Retinal pigment epithelial cell (primary cell): ENCODE results near the genes ATP13A5 and GP5.

- RRBS: no CpG with 5 or more reads among the region's 7 CpGs
Measured at GRCh38 chr3:192566751-192567364, 160.5 kb downstream of the FGF12 start.

- RRBS: no CpG with 5 or more reads among the region's 8 CpGs
Measured at GRCh38 chr3:192636408-192637540, 90.6 kb downstream of the FGF12 start.

DNA sequence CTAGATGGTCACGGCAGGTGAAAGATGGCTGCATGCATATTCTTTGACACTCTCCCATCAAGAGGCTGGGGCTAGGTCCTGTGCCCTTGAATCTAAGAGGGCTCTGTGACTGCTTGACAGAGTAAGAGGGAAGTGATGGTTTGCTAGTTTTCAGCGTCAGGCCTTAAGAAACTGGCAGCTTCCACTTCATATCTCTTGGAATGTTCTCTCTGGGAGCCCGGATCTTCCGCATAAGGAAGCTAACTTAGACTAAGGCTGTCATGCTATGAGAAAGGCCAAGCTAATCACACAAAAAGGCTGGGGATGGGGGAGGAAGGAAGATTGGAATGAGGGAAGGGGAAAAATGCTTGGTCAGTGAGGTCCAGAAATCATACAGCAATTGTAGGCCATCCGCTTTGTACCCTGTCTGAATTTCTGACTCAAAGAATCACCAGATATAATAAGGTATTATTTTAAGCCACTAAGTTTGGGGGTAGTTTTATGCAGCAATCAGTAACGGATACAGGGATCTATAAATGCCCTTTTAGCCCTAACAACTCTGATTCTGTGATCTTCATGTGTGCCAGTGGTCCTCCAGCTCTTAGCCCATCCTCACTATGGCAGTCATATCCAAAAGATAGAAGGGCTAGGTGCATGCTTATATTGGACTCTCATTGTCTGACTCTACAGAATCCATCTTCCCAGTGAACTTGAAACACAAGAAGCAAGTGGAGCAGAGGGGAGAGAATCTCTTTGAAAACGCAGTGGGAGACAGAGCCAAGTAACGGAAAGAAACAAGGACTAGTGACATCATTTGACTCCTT, 49.8 kb downstream of the MB21D2 start:
- RRBS: no CpG with 5 or more reads among the region's 8 CpGs

DNA sequence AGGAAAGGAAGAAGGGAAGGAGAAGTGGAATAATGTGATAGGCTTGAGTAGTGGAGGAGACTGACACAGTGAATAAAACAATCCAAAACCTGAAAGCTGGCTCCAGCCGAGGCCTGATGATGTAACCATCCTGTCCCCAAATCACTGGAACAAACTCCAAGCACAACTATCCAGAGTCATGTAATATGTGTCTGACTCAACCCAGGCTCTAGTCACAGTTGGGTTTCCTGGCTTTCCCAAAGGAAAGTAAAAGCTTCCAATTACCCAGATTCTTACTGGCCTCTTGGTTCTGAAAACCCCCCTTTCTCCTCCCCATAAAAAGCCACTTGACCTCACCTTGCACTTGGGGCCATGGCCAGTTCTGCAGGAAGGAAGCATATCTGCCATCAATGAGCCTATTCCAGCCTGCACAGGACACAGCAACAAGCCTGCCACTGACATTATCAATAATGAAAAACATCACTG, 48.3 kb downstream of the MB21D2 start:
- RRBS: no CpG with 5 or more reads among the region's 1 CpG

DNA sequence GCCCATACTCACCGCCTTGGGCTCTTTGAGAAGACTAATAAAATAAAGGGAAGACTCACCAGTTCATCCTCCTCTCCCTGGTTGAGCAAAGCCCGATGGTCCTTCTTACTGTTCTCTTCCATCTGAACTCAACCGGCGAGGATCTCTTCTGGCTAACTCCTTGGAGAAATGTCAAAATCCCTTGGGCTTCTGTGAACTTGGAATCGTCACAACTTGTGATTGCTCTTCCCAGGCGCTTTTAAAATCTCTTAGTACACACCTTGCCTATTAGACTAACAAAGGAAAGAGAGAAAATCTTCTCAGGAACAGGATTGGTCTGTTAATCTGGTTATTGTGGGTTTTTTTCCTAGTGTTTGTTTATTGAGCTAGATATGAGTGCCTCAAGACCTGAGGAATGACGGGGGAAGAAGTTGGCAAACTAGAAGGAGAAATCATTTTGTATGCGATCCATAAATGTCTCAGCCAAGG, at the start of gene ATP13A5:
Gene ATP13A5, minus strand, starts transcription at position 150 of the 468 bp plus-strand sequence.
- RRBS: no CpG with 5 or more reads among the region's 8 CpGs

DNA sequence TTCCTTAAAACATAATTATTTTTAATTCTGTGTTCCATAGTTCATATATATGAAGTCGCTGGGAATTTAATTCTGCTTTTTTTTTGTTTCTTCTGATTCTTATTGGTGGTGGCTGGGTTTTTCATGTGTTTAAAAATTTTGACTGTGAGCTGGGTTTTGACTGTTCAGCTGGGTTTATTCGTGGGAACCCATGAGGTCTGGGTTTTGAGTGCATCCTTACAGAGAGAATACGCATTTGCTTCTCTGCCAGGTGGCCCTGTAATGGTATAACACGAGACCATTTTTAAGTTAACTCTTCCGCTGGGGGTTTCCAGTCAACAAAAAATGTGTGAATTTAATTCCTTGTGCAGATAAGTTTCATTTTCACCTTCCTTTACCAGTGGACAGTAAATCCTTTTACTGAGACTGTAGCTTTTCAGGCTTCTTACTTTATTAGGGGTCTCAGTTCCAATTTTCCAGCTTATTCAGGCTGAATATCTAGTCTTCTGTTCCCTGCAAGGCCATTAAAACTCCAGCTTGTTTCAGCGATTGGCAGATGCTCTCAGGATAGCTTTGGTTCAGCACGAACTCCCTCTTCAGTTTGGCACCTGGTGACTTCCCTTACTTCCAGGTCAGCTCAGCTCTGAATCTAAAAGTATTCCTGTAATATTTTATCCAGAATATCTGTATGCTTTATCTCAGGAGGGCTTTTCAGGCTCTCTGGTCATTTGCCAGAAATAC, 149.7 kb downstream of the OPA1 start:
- RRBS: no CpG with 5 or more reads among the region's 7 CpGs

DNA sequence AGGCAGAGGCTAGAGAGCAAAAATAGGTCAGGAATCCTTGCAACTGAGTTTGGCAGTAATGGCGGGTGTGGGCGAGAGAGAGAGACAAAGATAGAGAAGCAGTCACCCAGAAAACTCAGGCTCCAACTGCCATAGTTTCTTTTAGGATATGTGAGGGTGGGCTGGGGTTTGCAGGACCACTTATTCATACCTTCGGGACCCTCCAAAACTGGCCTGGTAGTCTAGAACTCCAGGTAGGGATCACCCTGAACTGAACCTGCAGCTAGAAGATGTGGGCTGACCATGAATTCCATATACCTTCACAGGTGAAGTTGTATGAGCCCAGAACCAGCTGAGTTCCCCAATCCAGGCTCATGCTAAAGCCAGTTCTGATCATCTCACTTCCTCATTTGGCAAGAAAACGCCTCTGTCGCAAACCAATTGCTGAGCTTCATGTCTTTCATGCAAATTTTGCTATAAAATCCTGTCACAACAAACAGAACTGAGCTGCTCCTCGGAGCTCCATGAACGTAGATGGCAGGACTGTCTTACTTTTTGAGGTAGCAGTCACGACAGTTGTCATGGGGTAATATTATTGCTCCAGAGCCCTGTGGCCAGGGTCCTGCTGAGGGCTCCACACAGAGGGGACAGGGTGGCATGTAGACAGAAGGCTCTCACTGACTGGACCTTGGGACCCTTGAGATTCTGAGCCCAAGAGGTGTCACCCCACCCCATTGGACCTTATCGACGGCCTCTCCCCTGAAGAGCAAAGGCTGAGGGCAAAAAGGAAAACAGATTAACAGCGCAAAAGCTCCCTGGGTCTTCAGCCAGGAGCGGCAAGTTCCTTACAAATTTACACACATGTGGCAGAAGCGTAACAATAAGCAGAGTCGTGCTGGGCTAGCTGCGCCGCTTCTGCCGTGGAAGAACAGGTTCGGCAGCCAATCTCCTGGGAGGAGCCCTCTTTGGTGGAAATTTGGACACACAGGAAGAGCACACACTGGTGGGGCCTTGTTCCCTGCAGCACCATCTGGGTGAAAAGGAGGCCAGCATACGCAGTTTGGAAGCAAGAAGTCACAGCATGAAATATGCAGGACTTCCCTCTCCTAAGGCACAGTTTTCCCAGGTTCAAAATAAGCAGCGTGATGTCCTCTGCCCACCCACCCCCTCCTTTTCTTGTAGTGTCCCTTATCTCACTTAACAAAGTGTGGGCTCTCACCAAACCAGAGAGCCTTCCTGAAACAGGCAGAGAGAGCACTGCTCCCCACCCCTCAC, 249.2 kb downstream of the OPA1 start:
- RRBS: no CpG with 5 or more reads among the region's 20 CpGs

GRCh38 chr3:193843001-193843524, 250.1 kb downstream of the OPA1 start:
- RRBS: no CpG with 5 or more reads among the region's 12 CpGs

GRCh38 chr3:193859244-193859649, 266.2 kb downstream of the OPA1 start:
- RRBS: no CpG with 5 or more reads among the region's 3 CpGs

DNA sequence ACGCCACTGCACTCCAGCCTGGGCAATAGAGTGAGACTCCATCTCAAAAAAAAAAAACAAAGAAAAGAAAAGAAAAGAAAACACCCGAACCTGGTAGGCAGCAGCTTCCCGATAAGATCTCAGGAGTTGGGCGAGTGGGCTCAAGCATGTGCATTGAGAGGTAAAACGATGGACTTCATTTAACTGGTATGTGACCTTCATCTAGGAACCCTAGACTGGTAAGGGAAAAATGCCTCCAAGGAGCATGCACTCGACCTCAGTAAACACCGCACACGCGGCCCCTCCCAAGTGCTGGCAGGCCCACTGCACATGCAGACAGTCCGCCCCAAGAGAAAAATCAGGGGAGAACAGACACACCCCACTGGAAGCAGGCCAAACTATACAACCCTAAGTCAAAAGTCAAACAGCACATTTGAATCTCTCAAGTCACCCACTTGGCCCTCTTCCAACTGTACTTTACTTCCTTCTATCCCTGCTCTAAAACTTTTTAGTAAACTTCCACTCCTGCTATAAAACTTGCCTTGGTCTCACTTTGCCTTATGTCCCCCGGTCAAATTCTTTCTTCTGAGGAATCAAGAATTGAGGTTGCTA, 250.2 kb upstream of the HES1 start:
- RRBS: no CpG with 5 or more reads among the region's 11 CpGs

- RRBS: no CpG with 5 or more reads among the region's 5 CpGs
Measured at GRCh38 chr3:193895180-193895483, 240.8 kb upstream of the HES1 start.

GRCh38 chr3:194069274-194069750, 66.6 kb upstream of the HES1 start:
- RRBS: no CpG with 5 or more reads among the region's 6 CpGs

GRCh38 chr3:194089321-194090227, 46.4 kb upstream of the HES1 start:
- RRBS: no CpG with 5 or more reads among the region's 19 CpGs

DNA sequence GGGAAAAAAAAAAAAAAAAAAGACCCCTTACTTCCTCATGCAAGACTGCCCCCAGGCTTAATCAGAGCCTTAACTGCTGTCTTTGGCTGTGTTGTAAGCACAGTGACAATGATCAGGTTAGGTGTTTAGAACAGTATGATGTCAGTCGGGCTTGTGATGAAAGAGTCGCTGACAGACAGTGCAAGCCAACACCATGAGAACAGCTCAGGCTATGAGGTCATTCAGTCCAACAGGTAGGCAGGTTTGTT, 23.6 kb upstream of the HES1 start:
- RRBS: no CpG with 5 or more reads among the region's 2 CpGs

GRCh38 chr3:194142005-194142614, 6.2 kb downstream of the HES1 start:
- RRBS: no CpG with 5 or more reads among the region's 16 CpGs

- RRBS: no CpG with 5 or more reads among the region's 11 CpGs
Measured at GRCh38 chr3:194203455-194203872, 67.5 kb downstream of the HES1 start.

GRCh38 chr3:194255129-194255997, 95.8 kb downstream of the CPN2 start:
- RRBS: no CpG with 5 or more reads among the region's 20 CpGs

DNA sequence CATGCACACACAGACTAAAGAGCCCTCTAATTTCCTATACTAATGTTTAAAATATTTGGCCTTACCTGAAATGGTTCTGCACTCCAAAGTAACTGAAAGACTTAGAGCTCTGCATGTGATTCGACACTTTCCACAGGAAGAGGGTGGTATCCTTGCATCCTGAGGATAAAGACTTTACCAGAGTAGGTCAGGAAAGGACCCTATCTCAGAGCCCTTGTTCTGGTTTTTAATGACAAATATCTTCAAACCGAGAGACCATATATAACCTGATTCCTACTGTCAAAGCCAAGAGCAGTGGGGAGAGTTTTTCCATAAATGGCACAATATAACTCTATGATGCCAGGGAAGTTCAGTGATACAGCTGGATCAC, at the start of gene GP5:
Gene GP5, minus strand, starts transcription at position 94 of the 370 bp plus-strand sequence.
- RRBS: no CpG with 5 or more reads among the region's 2 CpGs

DNA sequence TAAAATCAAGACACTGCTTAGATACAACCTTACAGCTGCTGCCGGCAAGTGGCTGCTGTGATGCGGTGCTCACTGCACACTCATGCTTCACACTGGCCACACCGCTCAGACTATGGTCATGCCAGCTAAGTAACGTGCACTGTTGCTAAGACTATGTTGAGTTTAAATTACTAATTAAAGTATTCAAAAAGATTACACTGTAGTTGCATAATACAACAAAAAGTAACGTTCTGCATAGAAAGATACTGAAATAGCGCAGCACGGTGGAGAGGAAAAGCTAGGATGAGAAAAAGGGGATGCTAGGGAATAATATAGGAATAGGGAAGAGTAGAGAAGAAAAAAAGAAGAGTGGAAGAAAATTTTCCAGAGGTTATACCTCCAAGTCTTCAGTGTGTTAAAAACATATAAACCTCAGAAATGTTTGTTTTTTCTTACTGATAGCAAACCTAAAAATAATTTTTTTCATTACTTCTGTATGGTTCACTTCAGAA, 12.0 kb downstream of the ATP13A3 start:
- RRBS: no CpG with 5 or more reads among the region's 7 CpGs

GRCh38 chr3:194476005-194476486, 10.8 kb downstream of the ATP13A3 start:
- RRBS: no CpG with 5 or more reads among the region's 3 CpGs